Penis (tissue), 1 donor: ENCODE data around the genes DENND1C and CLEC4M.

GRCh38 chr19:6411599-6412058 is 13.0 kb downstream of the KHSRP start:
- PRO-cap, result no peak

DNA sequence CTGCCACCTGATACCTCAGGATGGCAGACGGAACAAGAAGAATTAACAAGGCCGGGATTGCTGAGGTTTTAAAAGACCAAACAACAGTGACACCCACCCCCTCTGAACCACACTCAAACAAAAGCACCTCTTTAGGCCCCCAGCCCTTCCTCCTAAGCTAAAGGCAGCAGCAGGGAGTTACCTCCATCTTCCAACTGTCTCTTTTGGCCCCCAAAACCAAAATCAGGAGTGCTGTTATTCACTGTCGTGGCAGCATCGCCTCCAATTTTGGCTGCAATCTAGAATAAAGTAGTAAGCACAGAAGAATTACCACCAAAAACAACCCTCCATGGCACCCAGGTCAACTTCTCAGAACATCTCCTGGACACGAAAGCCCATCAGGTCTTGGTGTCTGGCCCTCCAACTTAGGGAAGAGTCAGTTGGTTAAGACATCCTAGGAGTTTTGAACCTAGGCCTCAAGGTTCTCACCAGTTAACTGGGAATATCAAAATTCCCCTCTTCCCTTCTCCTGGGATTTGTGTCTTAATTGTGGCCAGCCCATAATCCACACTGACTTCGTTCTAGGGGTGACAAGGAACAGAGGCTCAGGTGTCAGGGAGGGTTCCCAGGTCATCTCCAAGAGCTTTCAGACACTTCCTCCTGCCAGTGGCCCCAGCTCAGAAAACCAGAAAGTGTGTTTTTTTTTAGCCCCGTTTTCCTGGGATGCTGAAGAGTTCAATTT is 2.3 kb downstream of the KHSRP start:
- PRO-cap, result no peak

DNA sequence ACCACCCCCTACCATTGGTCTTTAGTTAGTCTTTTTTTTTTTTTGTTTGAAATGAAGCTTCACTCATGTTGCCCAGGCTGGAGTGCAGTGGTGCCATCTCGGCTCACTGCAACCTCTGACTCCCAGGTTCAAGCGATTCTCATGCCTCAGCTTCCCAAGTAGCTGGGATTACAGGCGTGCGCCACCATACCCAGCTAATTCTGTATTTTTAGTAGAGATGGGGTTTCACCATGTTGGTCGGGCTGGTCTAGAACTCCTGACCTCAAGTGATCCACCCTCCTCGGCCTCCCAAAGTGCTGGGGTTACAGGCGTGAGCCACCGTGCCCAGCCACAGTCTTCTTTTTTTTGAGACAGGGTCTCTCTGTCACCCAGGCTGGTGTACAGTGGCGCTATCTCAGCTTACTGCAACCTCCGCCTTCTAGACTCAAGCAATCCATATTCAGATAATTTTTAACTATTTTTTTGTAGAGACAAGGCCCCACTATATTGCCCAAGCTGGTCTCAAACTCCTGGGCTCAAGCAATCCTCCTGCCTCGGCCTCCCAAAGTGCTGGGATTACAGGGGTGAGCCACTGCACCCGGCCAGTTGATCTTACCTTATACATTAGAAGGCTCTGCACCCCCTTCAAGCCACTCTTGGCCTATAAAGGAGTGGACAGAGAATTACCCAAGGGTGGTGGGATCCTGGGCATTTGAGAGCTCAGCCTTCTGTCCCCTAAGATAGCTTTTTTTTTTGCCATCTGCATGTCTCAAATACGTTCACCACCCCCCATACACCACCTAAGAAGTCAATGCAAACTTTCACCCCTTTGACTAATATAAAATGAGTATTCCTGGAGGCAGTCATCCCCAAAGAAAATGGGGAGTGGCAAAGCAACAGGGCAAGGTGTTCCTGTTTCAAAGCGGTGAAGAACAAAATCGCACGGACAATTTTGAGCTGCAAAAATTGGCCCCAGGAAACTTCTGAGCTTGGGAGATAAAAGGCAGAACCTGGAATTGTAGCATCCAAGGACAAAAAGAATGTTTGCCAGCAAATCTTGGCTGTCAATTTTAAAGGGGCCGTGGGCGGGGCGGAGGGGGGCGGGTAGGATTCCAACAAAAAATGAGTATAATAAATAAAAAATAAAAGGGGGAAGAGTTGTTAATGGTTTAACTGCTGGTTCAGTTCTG is 5.3 kb downstream of the CRB3 start:
- PRO-cap, result no peak

- PRO-cap, result no peak
Observed at GRCh38 chr19:6481599-6482414, at the start of gene DENND1C. DENND1C (minus strand) TSS chr19:6481787.

GRCh38 chr19:6712152-6713038 is 8.1 kb downstream of the C3 start:
- PRO-cap, result no peak

GRCh38 chr19:6722227-6722881 is 1.9 kb upstream of the C3 start:
- PRO-cap, result no peak

- PRO-cap, result no peak
Observed at GRCh38 chr19:6725434-6725935, 5.0 kb upstream of the C3 start.

DNA sequence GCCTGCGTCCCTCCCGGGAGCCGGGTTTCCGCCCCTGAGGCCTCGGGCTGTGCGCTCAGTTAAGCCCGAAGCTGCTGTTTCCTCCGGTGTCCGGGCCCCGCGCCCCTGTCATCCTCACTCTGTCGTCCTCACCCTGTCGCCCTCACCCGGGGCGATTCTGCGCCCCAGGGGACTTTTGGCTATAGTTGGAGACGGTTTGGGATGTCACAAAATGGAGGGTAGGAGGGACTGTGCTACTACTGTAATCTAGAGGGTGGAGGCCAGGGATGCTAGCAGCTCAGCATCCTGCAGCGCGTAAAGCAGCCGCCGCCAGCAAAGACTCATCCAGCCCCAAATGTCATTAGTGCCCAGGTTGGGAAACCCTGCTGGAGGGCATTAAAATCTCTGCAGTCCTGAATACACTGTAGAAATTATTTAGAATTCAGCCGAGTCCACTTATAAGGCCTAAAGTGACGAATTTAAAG is 338 bp downstream of the ZNF557 start:
- PRO-cap, result no peak

DNA sequence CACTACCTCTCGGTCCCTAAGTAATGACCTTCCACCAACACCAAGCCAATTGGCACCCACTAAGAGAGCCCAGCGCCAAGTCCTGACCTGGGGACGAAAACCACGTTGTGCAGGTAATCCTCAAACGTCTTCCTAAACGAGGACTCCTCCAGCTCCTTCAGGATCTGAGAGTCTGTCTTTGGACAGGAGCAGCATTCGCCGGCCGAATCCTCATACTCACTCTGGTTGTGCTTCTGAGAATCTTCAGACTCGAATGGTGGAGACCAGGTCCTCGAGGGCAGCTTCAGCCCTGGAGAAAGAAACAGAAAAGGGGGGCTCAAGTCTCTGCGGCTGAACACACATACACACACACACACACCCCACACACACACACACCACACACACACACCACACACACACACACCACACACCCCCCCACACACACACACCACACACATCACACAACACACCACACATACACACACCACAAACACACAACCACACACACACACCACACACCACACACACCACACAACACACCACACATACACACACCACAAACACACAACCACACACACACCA is 83.2 kb downstream of the ZNF557 start:
- PRO-cap, result no peak

DNA sequence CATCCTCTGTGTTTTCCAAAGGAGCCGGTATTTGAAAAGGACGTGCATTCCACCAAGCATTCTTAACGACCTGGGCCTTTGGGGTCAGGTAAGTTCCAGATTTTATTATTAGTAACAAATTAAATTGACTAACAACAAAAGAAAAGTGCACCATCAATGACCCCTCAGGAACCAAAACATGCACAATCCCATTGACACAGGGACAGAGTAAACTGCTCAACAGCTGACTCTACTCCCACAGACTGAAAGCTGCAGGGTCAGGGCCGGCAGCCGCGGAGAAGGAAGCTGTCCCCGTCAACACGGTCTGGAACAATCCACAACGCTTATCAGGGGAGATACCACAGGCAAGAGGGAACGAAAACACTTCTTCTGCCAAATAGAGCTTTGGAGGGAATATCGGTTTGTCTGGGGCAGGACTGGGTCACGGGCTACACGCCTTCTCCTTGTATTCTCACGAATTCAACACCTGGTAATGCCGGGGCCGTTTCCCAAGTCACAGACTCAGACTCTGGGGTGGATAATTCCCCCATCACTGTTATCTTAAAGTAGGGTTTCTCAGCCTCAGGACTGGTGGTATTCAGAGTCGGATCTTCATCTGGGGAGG is 82.7 kb downstream of the INSR start:
- PRO-cap, result no peak

- PRO-cap, result no peak
Observed at GRCh38 chr19:7635675-7636063, 1.2 kb upstream of the STXBP2 start.

- PRO-cap, result no peak
Observed at GRCh38 chr19:7699214-7700187, 2.4 kb downstream of the FCER2 start.

DNA sequence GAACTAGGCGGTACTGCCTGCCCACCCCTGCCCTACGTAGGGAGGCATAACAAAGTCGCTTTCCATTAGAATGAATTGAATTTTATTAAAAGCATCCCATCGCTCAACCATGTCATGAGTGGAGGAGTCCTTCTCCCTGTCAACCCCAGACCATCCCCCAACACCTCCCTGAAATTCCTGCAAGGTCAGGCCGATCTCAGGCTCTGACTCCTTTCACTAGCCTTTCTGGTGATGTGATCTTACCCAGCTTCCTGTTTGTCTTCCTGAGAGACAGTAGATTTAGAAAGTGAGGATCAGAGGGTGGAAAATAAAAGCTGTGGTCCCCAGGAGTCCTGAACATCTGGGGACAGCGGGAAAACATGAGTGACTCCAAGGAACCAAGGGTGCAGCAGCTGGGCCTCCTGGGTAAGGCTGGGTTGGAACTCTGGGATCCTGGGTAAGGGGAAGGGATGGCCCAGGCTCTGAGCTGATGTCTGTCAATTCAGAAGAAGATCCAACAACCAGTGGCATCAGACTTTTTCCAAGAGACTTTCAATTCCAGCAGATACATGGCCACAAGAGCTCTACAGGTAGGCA is at the start of gene CLEC4M:
CLEC4M (plus strand) TSS at position 336 of the 576 bp plus-strand sequence.
- PRO-cap, result no peak

GRCh38 chr19:7788563-7789023 is 25.6 kb downstream of the CLEC4M start:
- PRO-cap, result no peak

DNA sequence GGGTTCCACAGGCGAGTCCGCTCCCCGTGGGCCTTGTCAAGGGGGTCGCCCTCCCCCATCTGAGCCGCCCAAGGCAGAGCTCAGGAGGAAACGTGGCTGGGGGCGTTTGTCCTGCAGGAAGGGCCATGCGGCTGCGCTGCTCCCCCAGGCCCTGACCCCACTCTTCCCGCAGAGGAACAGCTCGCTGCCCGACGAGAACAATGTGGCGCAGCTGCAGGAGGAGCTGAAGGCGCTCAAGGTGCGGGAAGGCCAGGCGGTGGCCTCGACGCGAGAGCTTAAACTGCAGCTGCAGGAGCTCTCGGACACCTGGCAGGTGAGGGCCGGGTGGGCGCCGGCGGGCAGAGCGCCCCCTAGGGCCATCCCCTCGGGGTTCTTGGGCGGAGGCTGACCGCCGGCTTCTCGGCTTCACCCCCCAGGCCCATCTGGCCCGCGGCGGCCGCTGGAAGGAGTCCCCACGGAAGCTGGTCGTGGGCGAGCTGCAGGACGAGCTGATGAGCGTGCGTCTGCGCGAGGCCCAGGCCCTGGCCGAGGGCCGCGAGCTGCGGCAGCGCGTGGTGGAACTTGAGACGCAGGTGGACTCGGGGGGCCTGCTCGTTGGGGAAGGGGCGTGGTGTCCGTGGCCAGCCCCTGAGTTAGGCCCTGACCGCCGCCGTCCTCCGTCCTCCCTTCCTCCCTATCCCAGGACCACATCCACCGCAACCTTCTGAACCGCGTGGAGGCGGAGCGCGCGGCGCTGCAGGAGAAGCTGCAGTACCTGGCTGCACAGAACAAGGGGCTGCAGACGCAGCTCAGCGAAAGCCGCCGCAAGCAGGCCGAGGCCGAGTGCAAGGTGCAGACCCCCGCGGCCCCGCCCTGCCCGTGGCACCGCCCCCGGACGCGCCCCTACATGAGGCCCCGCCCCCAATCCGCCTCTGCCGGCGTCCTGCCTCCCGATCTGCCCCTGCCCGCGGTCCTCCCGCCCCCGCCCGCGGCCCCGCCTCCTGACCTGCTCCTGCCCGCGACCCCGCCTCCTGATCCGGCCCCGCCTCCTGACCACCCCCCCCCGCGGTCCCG is 12.2 kb downstream of the PRR36 start:
- PRO-cap, result no peak

DNA sequence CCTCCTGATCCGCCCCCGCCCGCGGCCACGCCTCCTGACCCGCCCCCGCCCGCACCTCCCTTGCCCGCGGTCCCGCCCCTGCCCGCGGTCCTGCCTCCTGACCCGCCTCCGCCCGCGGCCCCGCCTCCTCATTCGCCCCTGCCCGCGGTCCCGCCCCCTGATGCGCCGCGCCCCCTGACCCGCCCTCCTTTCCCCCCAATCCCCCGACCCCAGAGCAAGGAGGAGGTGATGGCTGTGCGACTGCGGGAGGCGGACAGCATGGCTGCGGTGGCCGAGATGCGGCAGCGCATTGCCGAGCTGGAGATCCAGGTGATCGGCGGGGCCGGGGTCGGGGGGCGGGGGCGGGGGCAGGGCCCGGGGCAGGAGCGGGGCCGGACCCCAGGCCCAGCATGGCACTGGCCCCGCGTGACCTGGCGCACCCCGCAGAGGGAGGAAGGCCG is 11.4 kb downstream of the PRR36 start:
- PRO-cap, result no peak

- PRO-cap, result no peak
Observed at GRCh38 chr19:7868638-7868825, 5.7 kb downstream of the PRR36 start.

DNA sequence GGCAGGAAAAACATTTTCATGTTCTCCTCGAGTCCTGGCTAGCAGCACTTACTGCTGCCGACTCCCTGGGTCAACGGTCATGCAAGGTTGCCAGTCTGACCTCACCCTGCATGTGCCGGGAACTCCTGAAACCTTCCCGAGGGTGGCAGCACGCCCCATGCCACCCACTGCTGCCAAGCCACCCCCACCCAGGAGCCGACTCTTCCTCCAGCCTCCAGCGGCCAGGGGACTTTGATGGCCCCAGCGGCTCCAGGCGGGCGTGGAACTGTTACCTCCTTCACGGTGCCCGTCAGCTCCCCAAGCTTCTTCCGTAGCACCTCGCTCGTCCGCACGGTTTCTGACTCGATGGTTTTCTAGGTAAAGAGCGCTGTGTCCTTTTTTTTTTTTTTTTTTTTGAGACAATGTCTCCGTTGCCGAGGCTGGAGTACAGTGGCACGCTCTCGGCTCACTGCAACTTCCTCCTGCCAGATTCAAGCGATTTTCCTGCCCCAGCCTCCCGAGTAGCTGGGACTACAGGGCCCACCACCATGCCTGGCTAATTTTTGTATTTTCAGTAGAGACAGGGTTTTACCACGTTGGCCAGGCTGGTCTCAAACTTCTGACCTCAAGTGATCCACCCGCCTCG is 8.6 kb downstream of the TIMM44 start:
- PRO-cap, result no peak

DNA sequence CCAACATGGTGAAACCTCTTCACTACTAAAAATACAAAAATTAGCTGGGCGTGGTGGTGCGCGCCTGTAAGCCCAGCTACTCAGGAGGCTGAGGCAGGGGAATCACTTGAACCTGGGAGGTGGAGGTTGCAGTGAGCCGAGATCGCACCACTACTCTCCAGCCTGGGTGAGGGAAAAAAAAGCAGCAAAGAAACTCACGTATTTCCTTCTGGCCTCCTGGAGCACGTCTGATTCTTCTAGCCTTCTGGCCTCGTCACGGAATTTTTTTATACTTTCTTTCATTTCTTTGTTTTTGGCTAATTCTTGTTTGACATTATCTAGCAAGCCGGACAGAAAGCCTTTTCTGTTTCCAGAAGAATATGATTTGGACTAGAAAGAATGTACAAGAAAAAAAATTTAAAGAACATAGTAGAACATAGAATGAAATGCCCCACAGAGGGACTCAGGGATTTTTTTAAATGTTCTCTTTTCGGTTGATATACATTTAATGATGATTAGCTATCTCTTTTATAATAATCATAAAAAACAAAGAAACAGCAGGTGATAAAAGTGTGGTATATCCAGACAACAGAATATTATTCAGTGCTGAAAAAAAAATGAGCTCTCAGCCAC is 5.5 kb downstream of the TIMM44 start:
- PRO-cap, result no peak

DNA sequence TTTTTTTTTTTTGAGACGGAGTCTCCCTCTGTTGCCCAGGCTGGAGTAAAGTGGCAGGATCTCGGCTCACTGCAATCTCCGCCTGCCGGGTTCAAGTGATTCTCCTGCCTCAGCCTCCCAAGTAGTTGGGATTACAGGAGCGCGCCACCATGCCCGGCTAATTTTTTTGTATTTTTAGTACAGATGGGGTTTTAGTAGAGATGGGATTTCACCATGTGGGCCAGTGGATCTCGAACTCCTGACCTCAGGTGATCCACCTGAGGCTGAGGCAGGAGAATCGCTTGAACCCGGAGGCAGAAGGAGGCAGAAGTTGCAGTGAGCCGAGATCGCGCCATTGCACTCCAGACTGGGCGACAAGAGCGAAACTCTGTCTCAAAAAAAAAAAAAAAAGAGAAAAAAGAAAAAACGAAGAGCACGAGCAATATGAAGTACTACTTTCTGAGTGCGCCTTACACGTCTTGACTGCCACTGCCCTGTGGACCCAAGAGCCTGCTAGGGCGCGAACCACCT is 744 bp downstream of the TIMM44 start:
- PRO-cap, result no peak